Paraaortic lymph node (tissue), 1 donor: Measurements from ENCODE around the genes POU3F2, GRIK2, HACE1 and LIN28B.

DNA sequence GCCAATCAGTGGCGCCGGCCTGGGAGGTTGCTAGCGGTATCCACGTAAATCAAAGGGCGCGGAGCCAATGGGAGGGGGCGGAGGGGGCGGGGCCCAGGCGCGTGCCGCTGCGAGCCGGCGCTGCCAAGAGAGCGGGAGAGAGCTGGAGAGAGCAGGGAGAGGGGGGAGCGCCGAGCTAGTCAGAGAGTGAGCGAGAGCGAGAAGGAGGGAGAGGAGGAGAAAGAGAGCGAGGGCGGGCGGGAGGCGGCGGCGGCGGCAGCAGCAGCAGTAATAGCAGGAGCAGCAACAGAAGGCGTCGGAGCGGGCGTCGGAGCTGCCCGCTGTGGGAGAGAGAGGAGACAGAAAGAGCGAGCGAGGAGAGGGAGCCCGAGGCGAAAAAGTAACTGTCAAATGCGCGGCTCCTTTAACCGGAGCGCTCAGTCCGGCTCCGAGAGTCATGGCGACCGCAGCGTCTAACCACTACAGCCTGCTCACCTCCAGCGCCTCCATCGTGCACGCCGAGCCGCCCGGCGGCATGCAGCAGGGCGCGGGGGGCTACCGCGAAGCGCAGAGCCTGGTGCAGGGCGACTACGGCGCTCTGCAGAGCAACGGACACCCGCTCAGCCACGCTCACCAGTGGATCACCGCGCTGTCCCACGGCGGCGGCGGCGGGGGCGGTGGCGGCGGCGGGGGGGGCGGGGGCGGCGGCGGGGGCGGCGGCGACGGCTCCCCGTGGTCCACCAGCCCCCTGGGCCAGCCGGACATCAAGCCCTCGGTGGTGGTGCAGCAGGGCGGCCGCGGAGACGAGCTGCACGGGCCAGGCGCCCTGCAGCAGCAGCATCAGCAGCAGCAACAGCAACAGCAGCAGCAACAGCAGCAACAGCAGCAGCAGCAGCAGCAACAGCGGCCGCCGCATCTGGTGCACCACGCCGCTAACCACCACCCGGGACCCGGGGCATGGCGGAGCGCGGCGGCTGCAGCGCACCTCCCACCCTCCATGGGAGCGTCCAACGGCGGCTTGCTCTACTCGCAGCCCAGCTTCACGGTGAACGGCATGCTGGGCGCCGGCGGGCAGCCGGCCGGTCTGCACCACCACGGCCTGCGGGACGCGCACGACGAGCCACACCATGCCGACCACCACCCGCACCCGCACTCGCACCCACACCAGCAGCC, at the start of gene POU3F2:
TSS of gene POU3F2 (plus strand) at position 137 of the 1,152 bp plus-strand sequence.
- PRO-cap: bidirectional peak, plus-strand start at position 154 of the sequence, minus-strand start outside the sequence

- PRO-cap: no peak
Observed at GRCh38 chr6:99350448-99350877, 989 bp upstream of the FAXC start.

DNA sequence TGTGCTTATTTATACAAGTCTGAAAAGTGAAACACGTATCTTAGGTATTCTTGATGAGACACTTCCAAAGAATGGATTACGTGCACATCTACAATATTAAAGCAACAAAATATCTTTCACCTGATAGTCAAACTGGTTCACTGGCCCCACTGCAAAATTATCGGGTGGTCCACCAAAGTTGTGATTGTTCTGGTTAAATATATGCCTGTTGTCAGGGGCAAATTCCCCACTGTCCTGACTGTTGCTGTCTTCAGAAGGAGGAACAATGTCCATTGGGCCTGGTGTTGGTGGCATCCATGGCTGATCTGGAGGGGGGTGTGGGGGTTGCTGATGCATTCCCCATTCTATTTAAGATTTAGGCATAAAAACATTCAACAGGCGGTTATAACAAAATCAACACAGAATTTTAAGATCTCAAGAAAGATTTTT, 14.5 kb downstream of the PNISR start:
- PRO-cap: no peak

DNA sequence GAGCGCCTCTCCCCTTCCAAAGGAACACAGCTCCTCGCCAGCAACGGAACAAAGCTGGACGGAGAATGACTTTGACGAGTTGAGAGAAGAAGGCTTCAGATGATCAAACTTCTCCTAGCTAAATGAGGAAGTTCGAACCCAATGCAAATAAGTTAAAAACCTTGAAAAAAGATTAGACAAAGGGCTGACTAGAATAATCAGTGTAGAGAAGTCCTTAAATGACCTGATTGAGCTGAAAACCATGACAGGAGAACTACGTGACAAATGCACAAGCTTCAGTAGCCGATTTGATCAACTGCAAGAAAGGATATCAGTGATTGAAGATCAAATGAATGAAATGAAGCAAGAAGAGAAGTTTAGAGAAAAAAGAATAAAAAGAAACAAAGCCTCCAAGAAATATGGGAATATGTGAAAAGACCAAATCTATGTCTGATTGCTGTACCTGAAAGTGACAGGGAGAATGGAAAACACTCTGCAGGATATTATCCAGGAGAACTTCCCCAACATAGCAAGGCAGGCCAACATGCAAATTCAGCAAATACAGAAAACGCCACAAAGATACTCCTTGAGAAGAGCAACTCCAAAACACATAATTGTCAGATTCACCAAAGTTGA, 23.1 kb upstream of the PNISR start:
- PRO-cap: no peak

DNA sequence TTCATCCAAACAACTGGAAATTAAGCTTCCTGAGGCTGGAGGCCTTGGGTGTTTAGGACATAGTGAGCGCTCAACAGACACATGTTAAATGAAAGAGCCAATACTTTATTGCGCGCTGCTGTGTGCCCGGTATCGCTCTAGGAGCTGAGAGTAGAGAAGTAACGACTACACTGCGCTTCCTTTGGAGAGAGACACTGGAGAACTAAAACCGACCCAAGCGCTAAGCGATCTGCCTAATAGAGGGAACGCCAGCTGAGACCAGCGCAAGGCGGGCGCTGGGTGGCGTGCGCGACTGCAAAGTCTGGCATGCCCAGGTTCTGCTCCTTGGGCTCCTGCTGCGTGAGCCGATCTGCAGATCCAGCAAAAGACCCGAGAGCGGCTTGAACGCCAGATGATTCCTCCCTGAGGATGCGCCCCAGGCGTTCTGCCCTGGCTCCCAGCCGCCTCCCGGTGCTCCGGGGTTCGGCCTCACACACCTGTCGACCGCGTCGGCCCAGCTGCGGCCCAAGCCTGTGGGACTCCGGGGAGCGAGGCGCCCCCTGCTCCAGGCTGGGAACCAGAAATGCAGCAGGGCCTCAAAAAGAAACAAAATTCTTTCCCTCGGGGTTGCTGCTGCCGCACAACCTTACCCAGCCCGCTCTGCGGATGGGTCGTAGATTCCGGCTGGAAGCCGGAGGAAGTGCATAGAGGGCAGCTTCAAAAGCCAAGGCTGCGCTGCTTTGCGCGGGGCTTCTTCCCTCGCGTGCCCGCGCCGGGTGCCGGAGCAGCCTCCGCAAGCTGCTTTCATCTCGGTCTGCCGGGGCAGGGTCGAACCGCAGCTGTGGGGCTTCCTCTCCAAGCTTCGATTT, 18.0 kb upstream of the PRDM13 start:
- PRO-cap: no peak

DNA sequence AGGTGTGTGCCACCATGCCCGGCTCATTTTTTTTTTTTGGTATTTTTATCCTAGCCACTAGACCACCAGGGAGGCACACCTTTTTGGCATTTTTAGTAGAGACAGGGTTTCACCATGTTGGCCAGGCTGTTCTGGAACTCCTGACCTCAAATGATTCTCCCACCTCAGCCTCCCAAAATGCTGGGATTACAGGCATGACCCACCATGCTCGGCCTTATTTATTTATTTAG, 157.9 kb downstream of the MCHR2 start:
- PRO-cap: unidirectional peak, minus-strand start at position 75 of the sequence

- PRO-cap: no peak
Observed at GRCh38 chr6:100881947-100882382, 836 bp upstream of the ASCC3 start.

GRCh38 chr6:101393537-101394485, at the start of gene GRIK2:
GRIK2 (plus strand) TSS chr6:101393708.
- PRO-cap: no peak

DNA sequence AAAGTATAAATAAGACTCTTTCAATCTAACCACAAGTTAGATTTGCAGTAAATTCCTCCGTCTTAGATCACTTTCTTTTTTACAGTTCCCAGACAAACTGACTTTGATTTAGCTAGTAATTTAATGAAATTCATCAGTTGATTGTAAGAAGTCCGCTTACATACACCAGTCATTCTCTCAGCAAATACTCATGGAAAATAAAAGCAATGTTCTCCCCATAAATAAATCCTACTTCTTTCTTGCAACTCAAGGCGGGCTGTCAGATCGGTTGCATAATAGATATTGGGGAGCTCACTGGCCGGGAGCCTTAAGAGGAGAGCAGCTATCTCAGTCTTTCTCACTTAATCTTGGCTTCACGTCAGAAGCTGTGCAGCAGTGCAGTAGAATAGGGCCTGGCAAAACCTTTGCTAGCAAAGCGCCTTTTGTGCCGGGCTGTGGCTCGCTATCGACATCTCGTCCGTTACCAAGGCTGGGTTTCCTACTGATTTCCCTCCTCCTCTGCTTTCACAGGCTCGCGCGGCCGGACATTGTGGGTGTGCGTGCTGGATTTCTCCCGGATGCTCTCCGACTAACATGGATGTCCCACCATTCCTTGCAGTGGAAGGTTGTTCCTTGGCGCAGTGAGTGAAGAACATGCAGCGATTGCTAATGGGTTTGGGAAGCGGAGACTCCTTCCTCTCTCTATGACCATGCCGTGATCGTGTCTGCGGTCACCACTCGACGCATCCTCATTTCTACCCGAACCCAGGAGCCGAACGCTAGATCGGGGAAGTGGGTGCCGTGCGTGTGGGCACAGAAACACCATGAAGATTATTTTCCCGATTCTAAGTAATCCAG, 5.2 kb downstream of the GRIK2 start:
- PRO-cap: no peak

DNA sequence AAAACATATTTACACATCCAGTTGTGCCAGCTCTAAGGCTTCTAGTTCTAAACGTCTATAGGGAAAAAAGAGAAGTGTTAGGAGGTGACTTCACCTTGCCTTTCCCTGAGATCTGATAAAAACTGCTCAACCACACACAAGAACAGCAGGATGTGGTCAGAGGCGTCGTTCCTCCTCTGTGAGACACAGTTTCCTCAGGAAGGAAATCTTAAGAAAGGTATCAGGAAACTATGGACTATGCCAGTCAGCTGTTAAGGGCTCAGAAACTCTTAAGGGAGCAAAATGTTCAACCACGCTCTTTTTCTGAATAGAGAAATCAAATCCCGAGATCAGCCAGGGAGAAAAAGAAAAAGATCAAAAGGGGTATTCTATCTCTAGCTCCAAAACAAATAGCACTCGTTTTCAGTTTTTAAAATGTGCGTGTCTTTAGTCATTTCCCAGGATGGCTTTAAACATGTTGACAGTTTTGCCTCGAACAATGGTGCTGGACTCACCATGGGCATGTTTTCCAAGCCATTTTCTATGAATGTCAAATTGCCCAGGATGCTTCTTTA, 154.5 kb downstream of the HACE1 start:
- PRO-cap: unidirectional peak, minus-strand start at position 114 of the sequence

GRCh38 chr6:104858953-104860386, at the start of gene HACE1:
HACE1 (minus strand) TSS chr6:104859919.
- PRO-cap: unidirectional peak, plus-strand start at chr6:104859475; bidirectional peak, plus-strand start at chr6:104859998, minus-strand start at chr6:104859919

DNA sequence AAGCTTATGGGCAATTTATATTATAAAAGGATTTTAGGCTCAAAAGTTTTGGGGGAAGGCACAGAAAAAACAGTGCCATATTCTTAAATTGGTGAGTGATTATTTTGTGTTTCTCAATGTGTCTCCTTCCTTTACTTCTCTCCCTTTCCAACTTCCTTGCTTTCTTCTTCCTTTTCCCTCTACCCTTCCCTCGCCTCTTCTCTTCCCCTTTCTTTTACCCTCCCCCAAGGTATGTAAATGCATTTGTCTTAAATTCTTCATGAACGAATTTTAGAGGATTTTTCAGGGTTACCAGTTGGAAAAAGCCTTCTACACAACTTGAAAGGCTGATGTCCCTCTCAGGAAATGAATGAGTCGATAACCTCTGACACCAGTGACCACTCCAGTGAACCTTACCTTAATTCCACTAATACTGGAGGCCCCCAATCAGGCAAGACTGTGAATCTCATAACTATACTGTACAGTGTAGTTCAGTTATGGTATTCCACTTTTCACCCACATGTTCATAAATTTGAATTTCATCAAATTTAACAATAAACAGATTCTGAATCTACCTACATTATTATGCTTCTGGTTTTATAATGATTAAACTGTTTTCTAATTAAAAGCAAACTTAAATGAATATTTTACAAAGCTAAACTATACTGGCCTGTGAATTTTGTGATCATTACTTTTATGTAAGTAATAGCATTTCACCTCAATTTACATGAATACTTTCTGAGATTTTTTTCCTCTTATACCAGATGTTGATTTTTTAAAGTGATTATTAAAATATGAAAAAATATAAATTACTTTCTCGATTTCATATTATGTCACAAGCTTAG, 2.4 kb upstream of the LIN28B start:
- PRO-cap: no peak

GRCh38 chr6:104956488-104957827, at the start of gene LIN28B:
LIN28B (plus strand) TSS chr6:104957107.
- PRO-cap: no peak

DNA sequence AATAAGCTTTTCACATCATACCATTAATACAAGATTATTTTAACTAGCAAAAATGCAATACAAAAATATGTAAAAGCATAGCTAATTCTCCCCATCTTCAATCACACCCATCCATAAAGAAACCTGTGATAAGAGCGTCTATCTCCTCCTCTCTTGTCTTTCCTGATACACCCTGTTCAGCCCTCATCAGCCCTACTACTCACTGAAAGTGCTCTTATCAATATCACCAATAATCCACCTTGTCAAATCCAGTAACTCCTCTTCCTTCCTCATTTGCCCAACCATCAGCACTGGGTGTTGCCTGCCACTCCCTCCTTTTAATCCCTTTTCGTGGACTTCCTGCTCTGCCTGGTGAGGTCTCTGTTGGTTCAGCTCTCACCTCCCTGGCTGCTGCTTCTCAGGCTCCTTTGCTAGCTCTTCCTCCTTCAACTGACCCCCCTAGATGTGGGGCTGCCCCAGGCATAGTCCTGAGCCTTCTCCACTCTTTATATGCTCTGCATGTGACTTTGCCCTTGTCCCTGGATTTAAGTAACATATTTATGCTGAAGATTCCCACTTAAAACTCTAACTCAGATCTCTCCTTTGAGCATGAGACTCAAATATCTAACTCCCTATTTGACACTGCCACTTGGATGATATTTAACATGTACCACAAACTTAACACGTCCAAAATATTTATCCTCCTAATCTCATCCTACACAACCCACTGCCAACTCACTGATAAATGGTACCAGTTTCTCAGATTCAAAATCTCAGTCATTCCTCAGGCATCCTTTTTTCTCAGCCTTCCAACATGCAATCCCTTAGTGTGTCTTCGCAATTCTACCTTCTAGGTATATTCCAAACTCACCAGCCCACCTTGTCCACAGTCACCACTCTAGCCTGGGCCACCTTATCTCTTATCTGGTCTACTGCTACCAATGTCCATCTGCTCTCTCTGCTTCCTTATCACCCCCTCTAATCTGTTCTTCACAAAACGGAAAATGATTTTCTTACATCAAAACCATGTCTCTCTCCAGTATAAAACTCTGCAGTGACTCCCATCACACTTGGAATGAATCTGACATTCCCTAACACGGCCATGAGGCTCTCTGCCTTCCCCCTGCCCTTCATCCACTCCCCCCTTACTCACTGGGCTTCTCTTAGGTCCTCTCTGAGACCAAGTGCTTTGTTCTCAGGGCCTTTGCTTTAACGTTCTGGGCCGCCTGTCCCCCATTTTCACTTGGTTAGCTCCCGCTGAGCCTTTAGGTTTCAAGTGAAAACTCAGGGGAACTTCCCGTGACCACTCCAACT, 92.2 kb downstream of the PREP start:
- PRO-cap: no peak

- PRO-cap: unidirectional peak, plus-strand start at chr6:105794396
Observed at GRCh38 chr6:105794118-105794879, 291.8 kb upstream of the PRDM1 start.

DNA sequence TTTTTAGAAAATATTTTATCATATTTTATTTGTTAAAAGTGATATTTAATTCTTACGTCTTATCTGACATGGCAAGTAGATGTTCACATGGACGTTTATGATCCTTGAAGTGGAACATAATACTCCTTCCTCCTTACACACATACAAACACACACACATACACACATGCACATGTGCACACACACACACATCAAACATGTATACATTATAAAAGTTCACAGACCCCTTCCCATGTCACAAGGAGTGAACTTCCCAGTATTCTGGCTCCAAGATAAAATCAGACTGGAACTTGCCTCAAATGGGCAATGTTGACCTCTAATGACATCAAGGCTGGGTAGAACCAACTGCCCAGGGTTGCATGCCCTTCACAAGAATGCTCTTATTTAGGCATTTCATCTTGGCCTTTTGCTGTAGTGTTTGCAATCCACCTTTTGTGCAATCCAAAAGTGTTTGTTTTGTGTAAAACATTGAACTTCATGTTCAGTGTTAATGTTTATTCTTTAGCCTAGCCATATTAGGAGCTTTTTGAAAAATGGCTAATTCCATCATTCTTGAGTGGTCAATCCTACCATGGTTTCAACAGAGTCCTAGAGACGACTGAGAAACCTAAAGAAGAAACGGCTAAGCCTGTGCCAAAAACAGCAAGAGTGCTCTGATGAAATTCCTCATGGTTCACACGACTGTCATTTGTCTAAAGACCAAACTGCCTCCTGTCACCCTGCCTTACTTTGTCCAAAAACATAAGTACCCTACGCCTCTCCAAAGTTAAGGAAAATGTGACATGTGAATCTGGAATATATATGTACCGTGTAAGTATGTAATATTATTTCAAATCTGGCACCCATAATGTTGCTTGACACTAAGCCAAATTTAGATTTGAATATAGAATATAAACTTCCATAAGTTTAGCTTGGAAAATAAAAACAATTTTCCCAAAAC, 279.7 kb upstream of the PRDM1 start:
- PRO-cap: no peak

DNA sequence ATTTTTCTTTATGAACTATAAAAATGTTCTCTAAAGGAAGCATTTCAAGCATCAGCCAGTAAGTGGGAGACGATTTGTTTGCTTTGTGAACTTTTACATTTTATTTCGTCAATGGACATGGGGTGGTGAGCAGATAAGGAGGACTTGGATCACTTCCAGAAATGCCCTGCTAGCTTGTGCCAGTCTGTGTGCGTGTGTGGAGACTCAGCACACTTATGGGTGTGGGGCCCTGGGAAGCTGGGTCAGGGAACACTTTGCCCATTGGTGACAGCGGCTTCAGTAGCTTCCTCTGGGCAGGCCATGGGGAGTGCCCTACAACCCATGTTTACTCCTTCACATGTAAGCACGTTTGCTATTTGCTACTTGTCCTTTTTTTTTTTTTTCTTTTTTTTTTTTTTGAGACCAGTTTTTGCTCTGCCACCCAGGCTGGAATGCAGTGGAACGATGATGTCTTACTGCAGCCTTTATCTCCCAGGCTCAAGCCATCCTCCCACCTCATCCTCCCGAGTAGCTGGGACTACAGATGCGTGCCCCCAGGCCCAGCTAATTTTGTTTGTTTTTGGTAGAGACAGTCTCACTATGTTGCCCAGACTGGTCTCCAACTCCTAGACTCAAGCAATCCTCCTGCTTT, 24.1 kb downstream of the PRDM1 start:
- PRO-cap: no peak

- PRO-cap: no peak
Observed at GRCh38 chr6:106119262-106119963, 33.3 kb downstream of the PRDM1 start.

- PRO-cap: no peak
Observed at GRCh38 chr6:106167803-106168502, 81.8 kb downstream of the PRDM1 start.

DNA sequence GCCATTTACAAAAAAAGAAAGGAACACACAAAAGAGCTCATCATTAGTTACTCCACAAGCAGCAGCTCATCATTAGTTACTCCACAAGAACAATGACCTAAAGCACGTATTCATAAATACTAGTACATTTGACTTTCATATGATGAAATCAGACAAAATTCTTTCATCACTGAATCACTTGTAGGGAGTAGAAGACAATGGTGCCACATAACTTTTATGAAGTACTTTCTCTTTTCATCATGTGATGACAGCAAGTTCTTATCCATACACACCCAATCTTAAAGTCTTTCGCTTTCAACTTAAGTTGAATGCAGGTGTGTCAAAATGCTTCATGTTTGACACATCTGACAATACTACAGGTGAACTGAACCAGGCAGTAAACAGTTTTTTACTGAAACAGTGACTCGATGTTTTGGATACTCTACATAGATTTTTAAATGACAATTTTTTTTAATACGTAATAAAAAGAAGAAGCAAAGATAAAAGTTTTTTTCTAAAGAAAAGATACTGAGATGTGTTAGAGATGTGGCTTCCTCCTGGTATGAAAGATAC, 109.0 kb downstream of the PRDM1 start:
- PRO-cap: no peak